ENCODE measurements around the genes MAGEA12 and PLXNB3.

- PRO-cap, result no peak
Observed at GRCh38 chrX:150508073-150508919, 60.1 kb upstream of the MTM1 start.

- PRO-cap, result no peak
Observed at GRCh38 chrX:150566544-150567308, 1.7 kb upstream of the MTM1 start.

DNA sequence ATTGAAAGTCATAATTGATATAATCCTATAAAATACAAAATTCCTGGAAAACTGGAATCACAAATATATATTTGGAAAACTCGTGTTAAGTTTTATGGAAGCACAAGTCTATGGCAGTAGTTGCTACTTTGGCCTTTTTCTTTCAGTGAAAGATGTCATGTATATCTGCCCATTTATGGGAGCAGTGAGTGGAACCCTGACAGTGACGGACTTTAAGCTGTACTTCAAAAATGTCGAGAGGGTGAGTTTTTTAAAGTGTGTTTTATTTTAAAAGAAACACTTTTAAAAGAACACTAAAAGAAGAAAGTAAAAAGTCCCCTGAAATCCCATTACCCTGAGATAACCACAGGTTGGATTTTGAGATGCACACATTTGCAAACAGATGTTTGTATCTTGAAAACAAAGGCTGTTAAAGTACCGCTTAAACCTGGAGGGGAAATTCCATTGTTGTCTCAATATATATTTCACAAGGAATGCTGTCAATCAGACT, 33.9 kb downstream of the MTMR1 start:
- PRO-cap, result no peak

- PRO-cap, result no peak
Observed at GRCh38 chrX:151703291-151703695, 8.0 kb downstream of the PRRG3 start.

- PRO-cap, result no peak
Observed at GRCh38 chrX:151953393-151954225, 20.9 kb downstream of the GABRE start.

GRCh38 chrX:152733591-152734075, at the start of gene MAGEA12:
TSS of gene MAGEA12 (plus strand) at chrX:152733757.
- PRO-cap, result no peak

- PRO-cap, result no peak
Observed at GRCh38 chrX:152904078-152904935, 6.4 kb downstream of the ZNF185 start.

GRCh38 chrX:152918676-152919107, 20.8 kb downstream of the ZNF185 start:
- PRO-cap, result no peak

- PRO-cap, result no peak
Observed at GRCh38 chrX:152989090-152989718, 4.7 kb downstream of the PNMA5 start.

GRCh38 chrX:153032198-153033497, 23.6 kb upstream of the PNMA3 start:
- PRO-cap, result unidirectional peak, minus-strand start at chrX:153032708

DNA sequence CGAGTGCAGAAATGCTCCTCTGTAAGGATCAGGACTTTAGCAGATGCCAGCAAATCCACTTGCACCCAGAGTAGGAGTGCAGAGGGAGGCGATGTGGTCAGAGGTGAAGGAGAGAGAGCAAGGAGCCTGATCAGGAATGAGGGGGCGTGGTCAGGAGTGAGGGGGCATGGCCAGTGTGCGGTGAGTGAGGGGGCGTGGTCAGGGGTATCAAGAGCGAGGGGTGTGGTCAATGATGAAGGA, 39.7 kb upstream of the PWWP4 start:
- PRO-cap, result no peak

DNA sequence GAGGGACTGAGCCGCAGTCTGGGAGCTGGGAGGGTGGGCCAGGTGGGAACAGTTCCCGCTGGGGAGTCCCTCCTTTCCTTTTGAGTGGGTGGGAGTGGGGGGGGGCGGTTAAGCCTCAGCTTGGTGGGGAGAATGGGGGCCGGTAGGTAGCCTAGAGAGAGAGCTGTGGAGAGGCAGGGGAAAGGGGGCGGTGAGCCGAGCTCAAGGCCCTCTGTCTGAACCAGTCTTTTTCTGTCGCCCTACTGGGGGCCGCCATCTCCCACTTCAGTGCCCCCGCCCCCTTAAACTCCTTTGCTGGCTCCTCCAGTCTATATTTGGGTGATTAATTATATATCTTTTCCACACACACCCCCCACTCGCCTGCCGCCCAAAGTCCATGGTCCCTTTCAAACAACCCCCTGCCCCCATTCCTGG, 830 bp downstream of the ZNF275 start:
- PRO-cap, result no peak

DNA sequence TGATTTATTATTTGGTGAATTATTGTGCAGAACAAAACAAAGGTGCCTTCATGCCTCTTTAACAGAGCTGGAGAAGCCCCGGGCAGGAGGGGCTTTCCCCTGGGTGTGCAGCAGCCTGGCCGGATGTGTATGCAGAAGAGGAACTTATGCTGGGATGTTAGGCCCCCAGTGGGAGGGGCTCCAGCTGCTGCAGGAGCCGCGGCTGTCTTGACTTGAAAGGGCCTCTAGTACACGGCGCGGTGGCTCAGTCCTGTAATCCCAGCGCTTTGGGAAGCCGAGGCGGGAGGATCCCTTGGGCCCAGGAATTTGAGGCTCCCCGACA, 16.0 kb downstream of the CCNQ start:
- PRO-cap, result no peak

- PRO-cap, result no peak
Observed at GRCh38 chrX:153673010-153673413, 601 bp downstream of the PNCK start.

- PRO-cap, result no peak
Observed at GRCh38 chrX:153694284-153695413, 6.9 kb downstream of the SLC6A8 start.

DNA sequence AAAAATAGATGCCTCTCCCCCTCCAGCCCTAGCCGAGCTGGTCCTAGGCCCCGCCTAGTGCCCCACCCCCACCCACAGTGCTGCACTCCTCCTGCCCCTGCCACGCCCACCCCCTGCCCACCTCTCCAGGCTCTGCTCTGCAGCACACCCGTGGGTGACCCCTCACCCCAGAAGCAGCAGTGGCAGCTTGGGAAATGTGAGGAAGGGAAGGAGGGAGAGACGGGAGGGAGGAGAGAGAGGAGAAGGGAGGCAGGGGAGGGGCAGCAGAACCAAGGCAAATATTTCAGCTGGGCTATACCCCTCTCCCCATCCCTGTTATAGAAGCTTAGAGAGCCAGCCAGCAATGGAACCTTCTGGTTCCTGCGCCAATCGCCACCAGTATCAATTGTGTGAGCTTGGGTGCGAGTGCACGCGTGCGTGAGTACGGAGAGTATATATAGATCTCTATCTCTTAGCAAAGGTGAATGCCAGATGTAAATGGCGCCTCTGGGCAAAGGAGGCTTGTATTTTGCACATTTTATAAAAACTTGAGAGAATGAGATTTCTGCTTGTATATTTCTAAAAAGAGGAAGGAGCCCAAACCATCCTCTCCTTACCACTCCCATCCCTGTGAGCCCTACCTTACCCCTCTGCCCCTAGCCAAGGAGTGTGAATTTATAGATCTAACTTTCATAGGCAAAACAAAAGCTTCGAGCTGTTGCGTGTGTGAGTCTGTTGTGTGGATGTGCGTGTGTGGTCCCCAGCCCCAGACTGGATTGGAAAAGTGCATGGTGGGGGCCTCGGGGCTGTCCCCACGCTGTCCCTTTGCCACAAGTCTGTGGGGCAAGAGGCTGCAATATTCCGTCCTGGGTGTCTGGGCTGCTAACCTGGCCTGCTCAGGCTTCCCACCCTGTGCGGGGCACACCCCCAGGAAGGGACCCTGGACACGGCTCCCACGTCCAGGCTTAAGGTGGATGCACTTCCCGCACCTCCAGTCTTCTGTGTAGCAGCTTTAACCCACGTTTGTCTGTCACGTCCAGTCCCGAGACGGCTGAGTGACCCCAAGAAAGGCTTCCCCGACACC, 8.0 kb downstream of the SLC6A8 start:
- PRO-cap, result no peak

GRCh38 chrX:153763965-153764368, at the start of gene PLXNB3:
TSS of gene PLXNB3 (plus strand) at chrX:153764249.
- PRO-cap, result no peak

DNA sequence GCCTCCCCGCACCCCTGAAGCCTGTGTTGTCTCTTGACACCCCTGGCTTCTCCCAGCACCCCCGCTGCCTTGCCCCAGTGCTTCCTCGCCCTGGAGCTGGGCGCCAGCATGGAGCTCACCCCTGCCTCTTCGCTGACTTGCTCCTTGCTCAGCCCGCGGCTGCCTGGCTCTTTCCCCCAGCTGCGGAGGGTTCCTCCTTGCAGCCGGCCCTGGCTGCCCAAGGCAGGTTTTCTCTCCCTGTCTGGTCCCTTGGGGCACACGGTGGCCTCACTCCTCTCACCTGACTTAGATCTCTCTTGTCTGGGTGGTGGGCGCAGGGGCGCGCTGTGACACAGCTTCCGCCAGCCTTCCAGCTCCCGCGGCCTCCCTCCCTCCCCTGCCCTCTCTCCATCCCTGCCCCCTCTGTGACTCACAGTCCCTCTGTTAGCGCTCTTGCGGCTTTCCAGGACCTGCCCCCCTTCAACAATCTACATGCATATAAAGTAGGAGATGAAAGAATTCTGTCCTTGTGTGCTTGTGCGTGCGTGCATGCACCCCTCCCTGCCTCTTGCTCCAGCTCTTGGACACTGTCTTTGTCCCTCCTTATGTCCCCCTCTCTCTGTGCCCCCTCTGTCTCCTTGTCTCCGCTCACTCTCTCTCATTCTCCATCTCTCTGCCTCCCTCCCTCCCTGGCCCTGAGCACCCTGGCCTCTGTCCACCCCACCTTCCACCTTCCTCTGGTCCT, 2.2 kb downstream of the PLXNB3 start:
- PRO-cap, result no peak

- PRO-cap, result no peak
Observed at GRCh38 chrX:153878879-153879498, 7.0 kb downstream of the L1CAM start.

DNA sequence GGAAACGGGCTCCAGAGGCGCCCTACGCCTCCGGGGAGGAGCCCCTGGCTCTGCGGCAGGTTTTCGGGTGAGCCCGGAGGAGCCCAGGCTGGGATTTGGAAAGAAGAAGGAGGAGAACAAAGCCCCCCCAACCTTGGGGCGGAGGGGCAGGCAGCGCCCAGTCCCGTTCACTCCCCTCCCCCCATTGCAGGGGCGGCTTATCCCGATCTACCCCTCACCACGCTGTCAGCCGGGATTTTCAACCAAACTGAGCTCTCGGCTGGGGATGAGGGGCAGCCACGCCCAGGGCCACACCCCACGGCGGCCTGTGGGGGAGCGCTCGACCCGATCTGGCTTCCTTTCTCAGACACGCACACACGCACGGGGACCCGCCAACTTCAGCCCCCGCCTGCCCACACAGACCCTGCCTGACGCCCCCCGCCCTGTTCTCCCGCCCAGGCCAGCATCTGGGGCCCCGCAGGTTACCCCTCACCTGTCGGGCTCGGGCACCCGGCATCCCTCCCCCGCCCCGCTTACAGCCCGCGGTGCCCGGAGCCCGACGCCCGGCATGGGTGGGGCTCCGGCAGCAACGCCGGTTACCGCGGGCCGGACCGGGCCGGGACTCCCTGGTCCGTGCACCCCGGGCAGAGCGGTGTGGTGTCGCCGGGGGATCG, 477 bp downstream of the L1CAM start:
- PRO-cap, result no peak